A172 (cell line): ENCODE results near the gene CASP8.

DNA sequence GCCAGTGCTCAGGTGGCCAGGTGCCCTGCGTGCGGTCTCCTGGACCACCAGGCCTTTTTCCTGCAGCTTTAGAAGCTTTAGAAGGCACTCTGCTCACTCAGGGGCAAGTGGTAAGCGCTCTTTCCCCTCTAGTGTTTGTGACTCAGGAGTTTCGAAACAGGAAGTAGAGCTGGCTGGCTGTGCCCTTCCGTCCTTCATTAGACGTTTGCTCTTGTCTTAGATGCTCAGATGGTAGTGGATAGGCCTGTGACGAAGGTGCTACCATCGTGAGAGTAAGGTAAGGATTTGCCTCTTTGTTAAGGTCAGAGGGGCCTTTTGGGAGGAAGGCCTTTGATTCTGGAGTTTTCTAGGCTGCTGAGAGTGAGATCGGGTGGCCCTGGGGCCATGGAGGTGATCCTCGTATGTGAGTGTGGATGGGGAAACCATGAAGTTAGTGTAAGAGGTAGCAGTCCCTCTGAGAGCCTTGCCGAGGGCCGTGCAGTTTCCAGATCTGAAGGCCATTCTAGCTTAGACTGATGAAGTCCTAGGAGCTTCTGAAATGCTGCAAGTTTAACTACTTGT lies at the start of gene CASP8:
TSS of gene CASP8 (plus strand) at position 200 of the 561 bp plus-strand sequence.
- RAMPAGE, long total RNA, result no peak

DNA sequence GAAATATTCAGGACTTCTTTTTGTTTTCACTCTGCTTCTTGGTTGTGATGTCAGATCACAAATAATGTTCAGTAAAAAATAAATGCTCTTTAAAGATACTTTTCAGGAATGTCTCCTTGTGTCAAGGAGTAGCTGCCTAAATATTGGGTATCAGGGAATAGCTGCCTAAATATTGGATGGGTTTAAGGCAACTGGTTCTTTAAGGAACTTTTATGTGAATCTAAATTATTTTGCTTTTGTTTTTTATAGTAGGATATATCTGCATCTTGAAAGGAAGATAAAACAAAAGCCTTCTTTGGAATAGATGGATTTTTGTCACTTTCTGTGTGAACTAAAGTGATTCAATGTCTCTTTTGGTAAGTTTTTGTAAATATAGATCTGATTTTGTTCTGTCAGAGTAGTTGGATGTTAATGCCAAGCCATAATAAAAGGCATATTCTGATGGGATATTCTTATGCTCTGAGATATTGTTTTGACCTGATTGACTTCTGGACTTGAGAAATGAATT lies 3.0 kb downstream of the STRADB start:
- RAMPAGE, long total RNA, result no peak

DNA sequence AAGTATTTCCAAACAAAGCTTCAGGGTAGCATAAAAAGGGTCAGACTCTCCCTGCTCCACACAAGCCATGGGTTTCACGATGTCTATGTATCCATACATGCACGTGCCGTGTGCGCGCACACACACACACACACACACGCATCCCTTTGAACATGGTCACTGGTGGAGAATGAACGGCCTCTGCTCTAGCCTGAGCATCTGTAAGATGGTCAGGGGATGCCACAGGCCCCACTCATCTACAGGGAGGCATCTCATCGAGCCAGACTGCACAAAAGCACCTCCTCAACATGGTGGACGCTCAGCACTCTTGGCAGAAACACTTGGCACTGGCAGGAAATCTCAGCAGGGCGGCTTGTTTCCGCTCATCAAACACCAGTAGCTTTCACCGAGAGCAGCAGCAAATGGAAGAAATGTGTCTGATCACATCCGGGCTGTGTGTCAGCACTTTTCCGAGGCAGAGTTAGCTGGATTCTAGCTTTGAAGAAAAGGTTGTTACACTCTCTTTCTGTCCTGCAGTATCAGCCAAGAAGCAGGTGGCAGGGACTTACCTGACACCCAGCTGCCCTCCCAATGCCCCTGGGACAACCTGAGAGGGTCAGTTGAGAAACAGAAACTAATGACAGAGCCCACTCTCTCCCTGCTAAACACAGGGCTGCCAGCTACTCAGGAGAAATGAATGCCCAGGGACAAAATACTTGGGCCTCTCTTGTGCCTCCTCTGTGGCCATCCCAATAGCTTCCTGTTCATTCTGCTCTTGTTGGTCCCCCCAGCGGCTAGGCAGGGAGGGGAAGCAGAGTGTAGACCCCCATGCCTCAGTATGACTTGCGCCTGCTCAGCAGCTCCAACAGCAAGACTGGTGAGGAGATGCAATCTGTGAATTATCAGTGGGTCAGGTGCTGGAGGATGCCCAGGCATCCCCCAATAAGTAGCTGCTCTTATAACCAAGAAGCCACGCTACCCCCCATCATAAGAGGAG lies 68.9 kb upstream of the FZD7 start:
- RAMPAGE, long total RNA, result no peak

DNA sequence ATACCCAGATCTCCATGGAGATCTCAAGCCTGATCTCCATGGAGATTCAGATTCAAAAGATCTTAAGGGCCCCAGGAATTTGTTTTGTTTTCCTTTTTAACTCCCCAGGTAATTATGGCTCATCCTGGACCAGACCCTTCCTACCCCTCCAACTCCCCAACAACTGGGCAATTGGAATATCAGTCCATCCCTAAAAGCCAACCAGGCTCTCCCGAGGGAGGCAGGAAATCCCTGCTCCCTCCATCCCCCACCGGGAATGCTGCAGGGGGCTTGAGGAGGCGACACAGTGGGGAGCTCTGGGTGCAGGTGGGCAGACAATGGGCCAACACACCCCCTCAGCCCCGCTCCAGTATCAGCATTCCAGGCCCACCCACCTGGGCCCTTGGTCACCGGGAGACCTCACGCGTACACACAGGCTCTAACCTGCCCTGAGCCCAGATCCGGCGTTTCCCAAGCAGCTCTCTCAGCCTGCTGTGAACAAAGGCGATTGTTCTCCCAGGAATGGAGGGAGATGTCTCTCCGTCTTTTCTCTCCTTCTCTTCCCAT lies 37.7 kb upstream of the FZD7 start:
- RAMPAGE, long total RNA, result no peak

- RAMPAGE, long total RNA, result no peak
These were observed 5.5 kb downstream of the FZD7 start for GRCh38 chr2:202038848-202039835.

- RAMPAGE, long total RNA, result no peak
These were observed 37.1 kb downstream of the NOP58 start for GRCh38 chr2:202302575-202303130.

DNA sequence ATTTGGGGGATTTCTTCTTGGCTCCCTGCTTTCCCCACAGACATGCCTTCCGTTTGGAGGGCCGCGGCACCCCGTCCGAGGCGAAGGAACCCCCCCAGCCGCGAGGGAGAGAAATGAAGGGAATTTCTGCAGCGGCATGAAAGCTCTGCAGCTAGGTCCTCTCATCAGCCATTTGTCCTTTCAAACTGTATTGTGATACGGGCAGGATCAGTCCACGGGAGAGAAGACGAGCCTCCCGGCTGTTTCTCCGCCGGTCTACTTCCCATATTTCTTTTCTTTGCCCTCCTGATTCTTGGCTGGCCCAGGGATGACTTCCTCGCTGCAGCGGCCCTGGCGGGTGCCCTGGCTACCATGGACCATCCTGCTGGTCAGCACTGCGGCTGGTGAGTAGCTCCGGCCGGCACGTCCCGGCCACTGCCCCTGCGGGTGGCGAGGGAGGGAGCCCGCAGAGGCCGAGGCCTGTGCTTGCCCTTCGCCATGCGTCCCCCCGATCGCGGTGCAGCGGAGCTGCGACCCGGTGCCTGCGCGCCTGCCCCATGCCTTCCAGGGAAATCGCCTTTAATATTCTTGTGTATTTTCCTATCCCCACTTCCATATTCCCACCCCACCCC lies 1.1 kb downstream of the BMPR2 start:
- RAMPAGE, long total RNA, result no peak

DNA sequence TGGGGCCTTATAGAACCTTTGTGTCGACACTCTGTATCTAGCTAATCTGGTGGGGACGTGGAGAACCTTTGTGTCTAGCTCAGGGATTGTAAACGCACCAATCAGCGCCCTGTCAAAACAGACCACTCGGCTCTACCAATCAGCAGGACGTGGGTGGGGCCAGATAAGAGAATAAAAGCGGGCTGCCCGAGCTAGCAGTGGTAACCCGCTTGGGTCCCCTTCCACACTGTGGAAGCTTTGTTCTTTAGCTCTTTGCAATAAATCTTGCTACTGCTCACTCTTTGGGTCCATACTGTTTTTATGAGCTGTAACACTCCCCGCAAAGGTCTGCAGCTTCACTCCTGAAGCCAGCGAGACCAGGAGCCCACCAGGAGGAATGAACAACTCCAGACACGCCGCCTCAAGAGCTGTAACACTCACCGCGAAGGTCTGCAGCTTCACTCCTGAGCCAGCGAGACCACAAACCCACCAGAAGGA lies 127.9 kb downstream of the BMPR2 start:
- RAMPAGE, long total RNA, result no peak

DNA sequence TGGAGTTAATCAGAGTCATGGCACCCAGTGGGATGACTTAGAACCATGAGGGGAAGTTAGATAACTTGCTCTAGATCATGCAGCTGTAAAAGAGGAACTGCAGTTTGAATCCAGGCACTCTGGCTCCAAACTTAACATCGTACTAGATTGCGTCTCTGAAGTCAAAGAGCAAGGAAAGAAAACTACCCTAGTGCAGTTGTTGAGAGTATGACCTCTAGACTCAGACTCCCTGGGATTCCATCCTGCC lies 26.3 kb upstream of the FAM117B start:
- RAMPAGE, long total RNA, result no peak

DNA sequence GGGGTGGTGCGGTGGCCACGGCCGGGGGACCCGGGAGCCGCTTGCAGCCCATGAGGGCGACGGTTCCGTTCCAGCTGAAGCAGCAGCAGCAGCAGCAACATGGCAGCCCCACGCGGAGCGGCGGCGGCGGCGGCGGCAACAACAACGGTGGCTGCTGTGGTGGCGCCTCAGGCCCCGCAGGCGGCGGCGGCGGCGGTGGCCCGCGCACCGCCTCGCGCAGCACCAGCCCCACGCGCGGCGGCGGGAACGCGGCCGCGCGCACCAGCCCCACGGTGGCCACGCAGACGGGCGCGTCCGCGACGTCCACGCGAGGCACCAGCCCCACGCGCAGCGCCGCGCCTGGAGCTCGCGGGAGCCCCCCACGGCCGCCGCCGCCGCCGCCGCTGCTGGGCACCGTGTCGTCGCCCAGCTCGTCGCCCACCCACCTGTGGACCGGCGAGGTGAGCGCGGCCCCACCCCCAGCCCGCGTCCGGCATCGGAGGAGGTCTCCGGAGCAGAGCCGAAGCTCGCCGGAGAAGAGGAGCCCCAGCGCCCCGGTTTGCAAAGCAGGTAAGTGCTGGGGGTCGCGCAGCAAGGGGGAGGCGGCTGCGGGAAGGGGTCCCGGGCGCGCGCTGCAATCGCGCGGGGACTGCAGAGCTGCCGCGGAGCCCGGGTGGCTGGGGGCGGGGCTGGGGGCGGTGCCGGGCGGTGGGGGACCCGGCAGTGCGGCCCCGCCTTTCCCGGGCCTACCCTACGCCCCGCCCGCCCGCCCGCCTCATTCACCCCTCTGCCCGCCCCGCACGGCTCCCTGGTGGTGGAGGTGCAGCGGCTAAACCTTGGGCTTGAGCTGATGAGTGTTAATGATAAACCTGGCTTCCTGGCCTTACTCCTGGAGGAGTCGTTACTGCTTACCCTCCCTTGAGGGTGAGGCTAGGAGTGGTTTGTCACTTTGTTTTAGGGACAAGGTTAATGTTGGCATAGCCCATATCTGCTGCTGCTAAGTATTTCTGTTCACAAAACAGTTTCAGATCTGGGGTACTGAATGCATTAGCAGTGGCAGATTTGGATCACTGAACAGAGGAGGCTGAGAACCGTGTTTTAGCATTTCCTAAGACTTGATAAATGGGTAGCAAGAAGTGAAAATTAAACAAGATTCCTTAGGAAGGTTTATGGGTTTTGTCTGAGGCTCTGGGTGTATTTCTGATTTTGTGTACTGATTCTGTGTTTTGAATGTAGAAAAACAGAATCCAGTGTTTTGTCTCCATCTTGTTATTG lies 898 bp downstream of the FAM117B start:
- RAMPAGE, long total RNA, result no peak

- RAMPAGE, long total RNA, result no peak
These were observed 91.3 kb downstream of the FAM117B start for GRCh38 chr2:202726130-202726416.

DNA sequence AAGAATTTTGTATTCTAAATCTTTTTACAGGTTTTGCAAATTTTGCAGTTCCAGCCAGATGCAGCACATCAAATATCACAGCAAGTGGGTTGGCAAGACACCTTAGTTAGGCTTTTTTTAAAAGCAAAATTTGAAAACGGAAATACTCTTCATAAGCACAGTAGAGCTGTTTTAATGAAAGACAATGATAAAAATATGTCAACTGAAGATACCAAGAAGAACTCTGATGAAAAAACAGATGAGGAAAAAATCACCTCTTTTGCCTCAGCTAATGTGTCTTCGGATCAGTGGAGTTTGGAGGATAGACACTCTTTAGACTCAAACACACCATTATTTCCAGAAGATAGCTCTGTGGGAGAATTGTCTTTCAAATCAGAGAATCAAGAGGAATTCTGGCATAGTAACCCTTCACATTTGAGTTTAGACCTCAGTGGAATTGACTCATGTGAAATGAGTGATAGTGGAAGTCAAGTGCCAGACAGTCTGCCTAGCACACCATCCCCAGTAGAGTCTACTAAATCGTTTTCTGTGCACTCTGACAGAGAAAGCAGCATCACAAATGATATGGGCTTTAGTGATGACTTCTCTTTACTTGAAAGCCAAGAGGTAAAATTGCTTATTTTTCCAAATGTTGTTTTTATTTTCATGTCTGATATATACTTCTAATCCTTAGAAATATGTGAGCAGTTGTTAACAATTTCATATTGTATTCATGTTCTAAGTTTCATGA lies 103.0 kb upstream of the CYP20A1 start:
- RAMPAGE, long total RNA, result no peak

DNA sequence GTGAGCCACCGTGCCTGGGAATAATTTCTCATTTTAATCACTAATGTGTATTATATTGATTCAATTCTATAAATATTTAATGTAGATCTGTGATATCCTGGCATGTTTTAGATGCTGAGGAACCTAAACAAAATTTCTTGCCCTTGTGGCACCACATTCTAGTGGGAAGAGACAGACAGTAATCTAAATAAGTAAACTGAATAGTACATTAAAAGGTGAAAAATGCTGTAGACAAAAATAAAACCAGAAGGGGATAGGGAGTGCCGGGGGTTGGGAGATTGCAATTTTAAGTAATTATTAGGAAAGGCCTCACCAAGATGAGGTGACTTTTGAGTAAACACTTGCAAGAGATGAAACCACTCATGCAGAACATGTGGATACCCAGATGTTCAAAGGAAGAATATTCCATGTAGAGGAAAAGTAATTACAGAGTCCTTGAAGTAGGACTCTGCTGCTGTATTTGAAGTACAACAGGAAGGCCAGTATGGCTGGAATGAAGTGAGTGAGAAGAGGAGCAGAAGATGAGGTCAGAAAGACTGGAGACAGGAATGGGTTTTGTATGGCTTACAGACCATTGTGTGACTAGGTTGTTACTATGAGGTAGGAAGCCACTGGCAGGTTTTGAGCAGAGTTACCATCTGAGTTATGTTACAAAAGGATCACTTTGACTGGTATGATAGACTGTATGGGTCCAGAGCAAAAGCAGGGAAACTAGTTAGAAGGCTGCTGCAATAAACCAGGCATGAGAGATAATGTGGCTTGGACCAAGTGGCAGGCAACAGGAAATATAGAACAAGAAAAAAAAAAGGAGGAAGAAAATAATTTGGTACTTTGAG lies 37.1 kb downstream of the CYP20A1 start:
- RAMPAGE, long total RNA, result no peak

GRCh38 chr2:203605264-203605586 lies 70.1 kb upstream of the RAPH1 start:
- RAMPAGE, long total RNA, result no peak

DNA sequence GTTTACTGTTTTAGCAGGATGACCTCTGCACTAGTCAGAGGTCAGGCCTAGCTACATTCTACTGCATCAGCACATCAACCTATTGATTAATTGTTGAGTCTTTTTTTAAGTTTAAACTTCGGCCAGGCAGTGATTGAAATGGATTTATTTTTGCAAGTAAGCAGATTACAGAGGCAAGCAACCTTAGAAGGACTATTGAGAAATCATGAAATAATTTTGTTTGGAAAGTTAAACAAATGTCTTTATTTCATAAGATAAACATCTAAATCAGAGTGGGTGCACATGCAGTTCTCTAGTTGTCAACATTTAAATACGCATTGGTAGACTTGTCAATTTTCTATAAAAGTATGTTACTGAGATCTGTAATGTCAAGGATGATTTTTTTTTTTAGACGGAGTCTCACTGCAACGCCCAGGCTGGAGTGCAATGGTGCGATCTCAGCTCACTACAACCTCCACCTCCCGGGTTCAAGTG lies 75.2 kb upstream of the CD28 start:
- RAMPAGE, long total RNA, result no peak

DNA sequence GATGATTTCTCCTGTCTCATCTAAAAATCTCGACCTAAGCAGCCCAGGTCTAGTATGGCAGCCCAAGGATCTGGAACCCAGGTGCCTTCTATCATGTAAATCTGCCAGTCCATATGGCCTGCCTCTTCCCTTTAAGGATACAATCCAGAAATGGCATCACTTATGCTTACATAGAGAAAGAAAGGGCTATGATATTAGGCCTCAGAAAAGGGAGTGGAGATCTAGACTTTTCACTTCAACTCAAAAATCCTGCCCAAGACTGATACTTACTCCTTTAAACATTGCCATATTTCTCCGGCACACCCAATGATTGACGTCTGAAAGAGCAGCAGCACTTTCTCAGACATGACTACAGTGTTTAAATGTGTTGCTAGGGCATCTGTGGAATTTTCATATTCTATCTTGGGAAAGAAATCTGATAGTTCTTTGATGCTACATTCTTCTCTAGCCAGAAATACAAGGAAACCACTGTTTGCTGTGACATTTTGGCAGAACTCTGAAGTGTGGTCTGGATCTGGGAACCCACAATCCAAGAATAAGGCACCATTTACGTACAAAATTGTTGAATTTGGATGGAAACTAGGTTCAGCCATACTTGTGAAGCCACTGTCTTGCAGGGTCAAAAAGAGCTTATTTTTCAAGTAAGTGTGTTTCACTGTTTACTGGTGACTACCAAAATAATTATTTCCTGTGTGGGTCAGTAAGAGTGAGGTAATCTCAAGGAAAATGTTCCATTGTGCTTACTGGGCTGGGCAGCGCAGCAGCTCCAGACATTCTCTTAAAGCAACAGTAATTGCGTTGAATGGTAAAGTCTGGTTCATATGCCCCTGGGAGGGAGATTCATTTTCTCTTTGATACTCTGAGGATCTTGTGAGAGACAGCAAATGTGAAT lies 21.4 kb upstream of the CD28 start:
- RAMPAGE, long total RNA, result no peak

GRCh38 chr2:203741520-203741867 lies 35.1 kb downstream of the CD28 start:
- RAMPAGE, long total RNA, result no peak

DNA sequence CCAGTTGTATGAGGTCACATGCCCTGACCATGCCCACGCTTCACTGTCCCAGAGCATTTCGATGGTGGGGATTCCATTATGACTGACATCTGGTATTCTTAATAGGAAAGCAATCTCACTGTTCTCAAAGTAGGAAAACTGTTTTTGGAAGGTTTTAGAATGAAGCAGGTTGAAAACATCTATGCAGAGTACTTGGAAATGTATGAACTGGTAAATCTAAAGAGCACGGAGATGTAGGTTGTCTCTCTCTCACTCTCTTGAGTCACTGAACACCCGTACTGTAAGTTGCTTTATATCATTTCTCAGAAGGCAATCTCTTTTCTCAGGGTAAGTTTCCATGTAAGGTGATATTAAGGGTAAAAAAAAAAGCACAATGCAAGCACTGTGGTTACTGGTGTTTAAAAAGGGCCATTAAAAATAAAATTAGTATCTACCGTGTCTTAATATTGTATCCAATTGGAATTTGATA lies 36.9 kb upstream of the CTLA4 start:
- RAMPAGE, long total RNA, result no peak

DNA sequence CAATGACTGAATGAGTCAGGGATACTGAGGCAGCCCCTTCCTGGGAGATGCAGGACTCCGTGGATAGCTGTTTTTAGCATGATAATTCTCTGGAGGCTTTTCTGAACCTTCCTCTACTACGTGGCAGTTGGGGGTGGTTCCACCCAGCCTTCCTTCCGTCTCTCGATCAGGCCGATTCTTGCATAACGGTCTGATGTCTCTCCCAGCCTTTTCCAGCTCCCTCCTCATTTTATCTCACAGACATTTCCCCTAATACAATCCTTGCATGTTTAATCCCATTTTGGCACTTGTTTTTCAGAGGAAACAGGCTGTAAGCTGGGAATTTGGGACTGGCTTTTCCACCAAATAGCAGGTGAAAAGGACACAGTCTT lies 21.1 kb upstream of the CTLA4 start:
- RAMPAGE, long total RNA, result no peak

GRCh38 chr2:203940022-203940616 lies 3.6 kb downstream of the ICOS start:
- RAMPAGE, long total RNA, result no peak